Right atrium auricular region (tissue), 2 donors: ENCODE measurements around the genes MIER1 and LRRC7.

DNA sequence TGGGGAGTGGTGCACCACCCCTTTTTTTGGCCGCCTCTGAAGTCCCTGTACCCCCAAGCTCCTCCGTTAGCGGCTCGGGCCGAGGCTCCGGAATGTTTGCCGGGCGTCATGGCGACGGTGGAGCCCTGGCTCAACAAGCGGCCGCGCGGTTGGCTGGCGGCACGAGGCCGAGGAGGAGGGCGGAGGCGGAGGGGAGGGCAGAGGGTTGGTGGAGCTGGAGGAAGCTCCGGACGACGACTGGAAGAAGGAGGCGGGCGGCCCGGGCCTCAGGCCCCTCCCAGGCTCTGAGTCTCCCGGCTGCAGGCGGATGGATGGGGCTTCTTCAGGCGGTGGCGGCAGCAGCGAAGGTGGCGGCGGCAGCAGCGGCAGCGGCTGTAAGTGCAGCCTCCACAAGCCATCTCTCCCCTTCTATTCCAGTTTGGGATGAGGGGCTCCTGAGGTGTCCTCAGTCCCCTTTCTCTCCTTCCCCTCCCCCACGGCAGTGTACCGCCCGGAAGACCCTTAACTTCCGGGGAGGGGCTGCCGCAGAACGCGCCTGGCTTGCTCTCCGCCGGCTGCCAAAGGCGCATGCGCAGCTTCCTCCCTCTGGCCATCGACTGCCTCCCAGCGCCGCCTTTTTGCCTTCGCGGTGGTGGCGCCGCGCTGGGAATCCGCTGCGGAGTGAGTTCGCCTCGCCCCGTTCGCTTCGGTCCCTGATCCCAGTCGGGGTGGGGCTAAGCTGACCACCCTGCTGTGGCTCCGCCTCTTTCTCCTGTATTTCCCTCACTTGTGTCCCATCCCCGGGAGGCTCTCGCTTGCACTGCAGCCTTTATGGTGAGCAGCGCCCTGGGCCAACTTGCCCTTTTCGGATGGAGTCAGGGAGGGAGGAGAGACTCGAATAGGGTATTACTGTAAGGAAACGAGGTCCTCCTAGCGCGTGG, at the start of gene MIER1:
TSS of gene MIER1 (plus strand) at position 269 of the 920 bp plus-strand sequence.
- PRO-cap = bidirectional peak, plus-strand start at position 319 of the sequence, minus-strand start at position 98 of the sequence; bidirectional peak, plus-strand start at position 776 of the sequence, minus-strand start at position 662 of the sequence
- RAMPAGE, long total RNA, 2 experiments = start-site peak on the plus strand in 2 of 2 experiments, centred at positions 259 to 596 of the sequence, 138 to 578 reads per replicate; start-site peak on the minus strand in 1 of 2 experiments, centred at position 116 of the sequence, 13 reads per replicate

- PRO-cap = bidirectional peak, plus-strand start at chr1:66930270, minus-strand start at chr1:66930085
- RAMPAGE, long total RNA, 2 experiments = no peak in any of the 2 experiments
These were observed 4.9 kb downstream of the MIER1 start for GRCh38 chr1:66929602-66930127.

GRCh38 chr1:67138599-67139489, 4.1 kb upstream of the C1orf141 start:
- PRO-cap = no peak
- RAMPAGE, long total RNA, 2 experiments = no peak in any of the 2 experiments

- PRO-cap = no peak
- RAMPAGE, long total RNA, 2 experiments = no peak in any of the 2 experiments
These were observed 29.2 kb downstream of the IL12RB2 start for GRCh38 chr1:67336863-67337247.

DNA sequence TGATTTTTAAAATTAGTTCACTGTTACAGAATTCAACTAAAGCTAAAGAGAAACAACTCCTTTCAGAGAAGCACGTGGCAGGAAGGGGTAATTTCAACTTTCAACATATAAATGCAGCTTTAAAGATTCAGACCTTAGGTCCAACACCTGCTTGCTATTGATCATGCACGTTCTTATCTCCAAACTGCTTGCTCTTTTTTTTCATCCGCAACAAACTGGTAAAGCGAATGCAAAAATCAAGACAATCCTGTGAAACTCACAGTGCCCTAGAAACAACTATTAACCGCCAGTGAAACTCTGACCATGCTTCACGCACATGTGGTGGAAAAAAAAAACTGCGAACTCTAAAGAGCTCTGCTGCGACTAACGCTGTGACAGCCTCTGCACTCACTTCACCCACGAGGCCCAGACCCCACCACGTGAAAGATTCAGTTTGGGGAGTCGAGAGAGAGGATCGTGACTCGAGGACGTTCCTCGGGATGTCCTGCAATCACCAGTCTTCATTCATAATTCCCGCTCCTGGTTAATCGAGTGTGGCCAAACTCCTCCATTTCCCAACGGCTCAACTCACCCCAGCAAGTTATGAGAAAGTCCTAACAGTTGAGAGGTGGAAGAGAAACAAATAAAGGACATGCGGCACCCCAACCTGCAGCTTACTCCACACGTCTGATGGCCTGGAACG, 1.3 kb downstream of the SERBP1 start:
- PRO-cap = no peak
- RAMPAGE, long total RNA, 2 experiments = no peak in any of the 2 experiments

GRCh38 chr1:67580089-67580470, 104.9 kb upstream of the GADD45A start:
- PRO-cap = no peak
- RAMPAGE, long total RNA, 2 experiments = no peak in any of the 2 experiments

GRCh38 chr1:67688822-67689792, 4.1 kb downstream of the GADD45A start:
- PRO-cap = no peak
- RAMPAGE, long total RNA, 2 experiments = no peak in any of the 2 experiments

- PRO-cap = no peak
- RAMPAGE, long total RNA, 2 experiments = no peak in any of the 2 experiments
These were observed 62.7 kb downstream of the GADD45A start for GRCh38 chr1:67747681-67748132.

DNA sequence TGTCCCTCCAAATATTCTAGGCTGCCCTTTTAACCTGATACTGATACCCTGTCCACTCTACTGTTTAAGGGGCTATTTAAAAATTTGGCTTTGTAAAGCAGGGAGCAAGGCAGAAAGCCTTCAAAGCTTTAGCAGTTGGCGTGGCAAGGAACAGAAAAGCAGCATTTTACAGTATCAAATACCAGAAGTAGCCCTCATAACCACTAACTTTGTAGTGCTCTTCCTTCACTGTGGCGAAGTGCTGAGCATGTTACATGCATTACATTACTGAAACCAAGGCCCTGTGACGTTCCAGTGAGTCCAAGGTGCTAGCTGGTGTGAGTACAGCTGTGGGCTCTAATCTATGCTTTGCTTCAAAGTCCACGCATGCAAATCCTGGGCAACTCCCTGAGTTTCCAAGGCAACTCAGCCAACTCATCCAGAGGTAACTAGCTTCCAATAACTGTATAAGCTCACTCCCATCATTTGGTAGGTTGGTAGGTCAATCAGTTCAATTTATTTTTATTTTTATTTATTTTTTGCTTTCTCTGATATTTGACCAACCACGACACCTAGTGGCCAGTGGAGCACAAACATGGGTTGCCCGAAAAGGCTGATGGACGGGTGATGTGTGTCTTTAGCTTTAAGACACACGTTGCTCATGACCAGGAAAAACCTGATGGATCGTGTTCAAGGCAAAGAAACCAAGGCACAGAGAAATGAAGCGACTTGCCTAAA, 73.2 kb downstream of the GNG12 start:
- PRO-cap = no peak
- RAMPAGE, long total RNA, 2 experiments = no peak in any of the 2 experiments

DNA sequence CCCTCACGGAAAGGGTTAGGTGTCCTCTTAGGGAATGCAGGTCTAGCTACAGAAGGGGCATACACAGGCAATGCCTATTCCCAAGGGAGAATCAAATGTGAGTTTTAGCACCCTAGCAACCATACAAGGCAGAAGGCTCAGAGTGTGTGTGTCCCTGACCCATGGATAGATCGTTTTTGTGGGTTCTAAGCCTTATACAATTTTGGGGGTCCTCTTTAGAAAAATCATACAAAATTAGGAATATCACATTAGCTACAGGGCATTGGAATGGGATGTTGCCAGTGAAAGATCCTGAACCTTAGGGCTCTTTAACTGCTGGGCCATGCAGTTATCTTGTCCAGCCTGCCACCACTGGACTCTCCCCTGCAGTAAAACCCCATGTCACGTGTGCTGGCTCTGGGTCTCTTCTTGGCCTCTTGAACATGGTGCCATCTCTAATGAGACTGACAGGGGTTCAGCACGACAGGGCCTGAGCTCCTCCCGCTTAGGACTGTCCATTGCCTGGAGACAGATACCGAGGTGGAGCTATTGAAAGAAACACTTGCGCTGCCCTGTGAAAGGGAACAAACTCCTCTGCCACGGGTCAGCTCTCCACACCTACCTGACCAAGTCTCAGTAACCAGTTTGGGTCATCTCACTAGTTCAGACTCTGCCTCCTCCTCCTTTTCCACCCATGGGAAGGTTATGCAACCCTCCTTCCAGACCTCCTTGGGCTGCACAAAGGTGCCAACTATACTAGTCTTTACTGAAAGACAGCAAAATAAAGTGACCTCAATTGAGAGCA, 66.2 kb downstream of the GNG12 start:
- PRO-cap = no peak
- RAMPAGE, long total RNA, 2 experiments = no peak in any of the 2 experiments

- PRO-cap = bidirectional peak, plus-strand start at chr1:67832394, minus-strand start at chr1:67831921
- RAMPAGE, long total RNA, 2 experiments = start-site peak on the minus strand in 1 of 2 experiments, at chr1:67832072-67832282 at its widest, 13 to 36 reads per replicate
These were observed 1.3 kb downstream of the GNG12 start for GRCh38 chr1:67831748-67832680.

- PRO-cap = no peak
- RAMPAGE, long total RNA, 2 experiments = no peak in any of the 2 experiments
These were observed at the start of gene LRRC7 for GRCh38 chr1:69567692-69568391. LRRC7 (plus strand) TSS chr1:69567922.

DNA sequence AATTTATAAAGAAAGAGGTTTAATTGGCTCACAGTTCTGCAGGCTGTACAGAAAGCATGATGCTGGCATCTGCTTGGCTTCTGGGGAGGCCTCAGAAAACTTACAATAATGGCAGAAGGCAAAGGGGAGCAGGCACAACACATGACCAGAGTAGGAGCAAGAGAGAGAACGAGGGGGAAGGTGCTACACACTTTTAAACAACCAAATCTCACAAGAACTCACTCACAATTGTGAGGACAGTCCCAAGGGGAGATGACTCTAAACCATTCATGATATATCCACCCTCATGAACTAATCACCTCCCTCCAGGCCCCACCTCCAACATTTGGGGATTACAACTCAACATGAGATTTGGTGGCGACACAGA, 14.5 kb downstream of the CTH start:
- PRO-cap = no peak
- RAMPAGE, long total RNA, 2 experiments = no peak in any of the 2 experiments

DNA sequence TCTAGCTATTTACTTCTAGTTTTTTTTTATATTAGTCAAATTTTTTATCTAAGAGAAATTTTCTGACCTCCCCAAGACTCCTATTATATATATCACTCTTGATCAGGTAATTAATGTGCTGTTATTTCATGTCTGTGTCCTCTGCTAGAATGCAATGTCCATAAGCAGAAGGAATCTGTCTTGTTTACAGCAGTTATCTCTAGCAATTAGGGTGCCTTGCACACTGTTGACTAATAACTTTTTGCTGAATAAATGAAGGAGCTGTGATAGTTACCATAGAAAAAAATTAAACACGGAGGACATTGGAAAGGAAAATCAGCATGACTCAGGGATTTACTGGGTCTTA, 183.5 kb downstream of the PTGER3 start:
- PRO-cap = unidirectional peak, minus-strand start at position 225 of the sequence
- RAMPAGE, long total RNA, 2 experiments = no peak in any of the 2 experiments

DNA sequence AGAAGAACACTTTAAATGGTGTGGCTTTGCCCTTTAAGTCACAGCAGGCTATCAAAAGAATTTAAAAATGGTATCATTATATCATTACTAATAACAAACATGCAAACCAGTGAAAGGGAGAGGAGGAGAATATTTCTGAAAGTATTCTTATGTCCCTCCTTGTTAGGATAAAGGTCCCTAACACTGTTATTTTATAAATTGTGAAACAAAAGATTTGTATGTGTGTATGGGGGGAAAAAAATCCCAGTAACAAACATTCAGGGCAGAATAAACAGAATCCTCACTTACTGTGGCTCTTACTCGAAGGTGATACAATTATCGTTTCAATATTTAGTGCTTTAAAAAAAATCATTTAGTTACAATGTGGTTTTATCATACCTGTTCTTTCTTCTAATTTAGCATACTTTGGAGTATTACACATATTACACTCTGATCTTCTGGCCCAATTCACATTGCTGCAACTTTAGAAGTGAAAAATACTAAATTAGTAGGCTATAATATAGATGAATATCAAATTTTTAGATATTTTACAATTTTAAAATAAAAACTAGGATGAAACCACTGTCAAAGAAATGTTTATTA, 4.3 kb downstream of the ZRANB2 start:
- PRO-cap = no peak
- RAMPAGE, long total RNA, 2 experiments = no peak in any of the 2 experiments

DNA sequence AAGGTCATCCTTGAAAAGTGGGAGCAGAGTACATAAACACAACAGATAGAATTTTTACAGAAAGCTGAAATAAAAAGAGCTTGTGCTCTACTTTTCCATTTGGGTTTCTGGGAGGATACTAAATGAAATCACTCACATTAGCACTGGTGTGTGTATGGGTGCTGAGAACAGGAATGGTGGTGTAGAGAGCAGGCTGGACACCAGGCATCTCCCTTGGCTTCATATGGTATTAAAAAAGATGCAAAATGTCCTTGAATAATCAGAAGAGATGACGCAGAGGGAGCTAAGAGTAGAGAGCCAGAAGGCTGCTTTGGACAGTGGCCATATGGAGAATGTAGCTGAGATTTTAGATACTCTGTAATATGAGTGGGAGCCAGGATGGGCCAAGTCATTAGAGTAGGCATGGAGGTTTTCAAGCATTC, 112.3 kb upstream of the ZRANB2 start:
- PRO-cap = no peak
- RAMPAGE, long total RNA, 2 experiments = no peak in any of the 2 experiments

DNA sequence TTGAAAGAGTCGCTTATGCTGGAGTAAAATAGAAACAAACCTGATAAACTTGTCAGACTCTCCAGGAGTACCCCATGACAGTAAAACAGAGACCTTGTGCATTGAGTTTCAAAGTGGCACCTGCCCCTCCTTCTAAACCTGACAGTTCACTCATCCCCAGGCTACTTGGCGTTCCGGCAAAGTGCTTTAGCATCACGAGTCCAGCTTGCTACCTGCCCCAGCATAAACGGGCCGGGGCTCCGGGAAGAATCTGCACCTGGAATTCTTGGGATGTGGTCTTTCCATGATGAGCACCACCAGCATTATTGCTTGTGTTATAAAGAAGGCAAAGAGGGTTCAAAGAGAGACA, 441 bp downstream of the NEGR1 start:
- PRO-cap = no peak
- RAMPAGE, long total RNA, 2 experiments = no peak in any of the 2 experiments

- PRO-cap = bidirectional peak, plus-strand start at chr1:74471045, minus-strand start at chr1:74470947
- RAMPAGE, long total RNA, 2 experiments = no peak in any of the 2 experiments
These were observed 41.6 kb downstream of the LRRC53 start for GRCh38 chr1:74470761-74471241.

- PRO-cap = no peak
- RAMPAGE, long total RNA, 2 experiments = no peak in any of the 2 experiments
These were observed 42.1 kb upstream of the LHX8 start for GRCh38 chr1:75092032-75092577.

GRCh38 chr1:75133954-75134153, 334 bp upstream of the LHX8 start:
- PRO-cap = no peak
- RAMPAGE, long total RNA, 2 experiments = no peak in any of the 2 experiments